Diencephalon (tissue), 2 donors: Measurements from ENCODE around the genes AKAP3 and PLEKHG6.

GRCh38 chr12:4647895-4648420 lies 893 bp downstream of the AKAP3 start:
- RAMPAGE, long total RNA: no peak

DNA sequence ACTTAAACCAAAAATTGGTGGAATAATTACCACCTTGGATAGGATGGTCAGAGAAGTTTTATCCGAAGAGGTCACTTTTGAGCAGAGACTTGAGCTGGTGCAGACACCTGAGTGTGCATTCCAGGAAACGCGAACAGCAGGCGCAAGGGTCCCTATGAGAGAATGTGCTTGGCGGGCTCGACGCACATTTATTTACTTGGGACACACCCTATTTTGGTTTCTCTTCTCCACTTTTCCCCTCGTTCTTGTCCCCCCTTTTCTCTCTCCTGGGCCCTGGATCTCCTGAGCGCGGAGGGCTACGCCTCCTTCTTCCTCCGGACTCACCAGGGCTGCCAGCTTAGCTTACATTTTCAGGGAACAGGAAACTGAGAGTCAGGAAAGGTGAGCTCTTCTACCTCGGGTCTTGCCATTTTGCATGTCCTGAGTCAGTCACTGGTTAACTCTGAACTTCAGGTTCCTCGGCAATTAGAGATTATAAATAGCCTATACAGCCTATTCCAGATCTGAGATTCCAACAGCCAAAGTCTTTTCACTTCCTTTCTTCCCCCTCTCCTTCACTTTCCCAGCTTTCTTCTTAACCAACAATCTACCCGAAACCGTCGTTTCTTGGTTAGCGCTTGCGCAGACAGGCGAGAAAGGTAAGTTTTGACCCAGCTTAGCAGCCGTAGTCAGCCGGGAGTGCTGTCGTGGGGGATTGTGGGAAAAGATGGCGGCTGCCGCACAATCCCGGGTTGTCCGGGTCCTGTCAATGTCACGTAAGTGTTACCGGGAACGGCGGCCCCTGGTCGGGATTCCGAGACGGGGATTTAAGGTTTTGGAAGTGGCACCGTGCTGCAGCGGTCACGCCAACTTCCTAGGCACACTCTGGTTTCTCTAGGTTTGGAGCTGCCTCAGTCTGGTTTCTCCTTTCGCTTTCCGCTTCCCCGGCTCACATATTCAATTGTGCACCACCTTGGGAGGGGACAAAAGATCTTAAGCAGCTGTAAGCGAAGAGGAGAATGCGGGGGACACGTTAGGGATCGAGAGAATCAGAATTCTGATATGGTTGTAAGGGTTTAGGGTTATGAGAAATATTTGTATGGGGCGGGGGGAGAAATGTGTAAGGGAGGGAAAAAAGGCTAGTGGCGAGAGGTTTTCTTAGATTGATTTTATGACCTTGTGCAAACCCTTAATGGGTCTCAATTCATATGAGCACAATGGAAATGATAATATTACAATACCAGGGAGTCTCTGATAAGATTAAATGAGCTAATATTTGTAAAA lies at the start of gene AKAP3:
Gene AKAP3, minus strand, starts transcription at position 631 of the 1,263 bp plus-strand sequence.
- RAMPAGE, long total RNA: start-site peak on the plus strand centred at position 717 of the sequence, 43 bp wide, 831 and 620 reads in 2 replicates

GRCh38 chr12:4719036-4719461 lies 1.2 kb upstream of the GALNT8 start:
- RAMPAGE, long total RNA: no peak

DNA sequence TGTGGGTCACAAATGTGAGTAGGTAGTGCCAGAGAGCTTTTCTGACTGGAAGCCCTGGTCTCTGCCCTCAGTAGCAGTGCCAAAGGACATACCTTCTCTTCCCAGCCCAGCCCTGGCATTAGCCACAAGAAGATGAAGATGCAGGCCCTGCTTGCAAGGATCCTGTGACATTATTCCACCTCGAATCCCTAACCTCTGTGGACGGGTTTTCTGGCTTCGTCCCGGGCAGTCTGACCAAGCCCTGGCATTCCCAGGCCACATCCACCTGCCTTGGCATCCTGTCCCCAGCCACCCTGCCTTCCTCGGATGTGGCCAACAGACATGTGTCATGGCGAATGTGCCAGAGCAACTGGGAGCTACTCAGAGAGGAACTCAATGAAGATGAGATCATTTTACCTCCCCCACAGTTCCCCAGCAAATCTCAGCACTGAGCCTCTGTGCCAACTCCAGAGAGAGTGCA lies 33.6 kb upstream of the KCNA5 start:
- RAMPAGE, long total RNA: no peak

DNA sequence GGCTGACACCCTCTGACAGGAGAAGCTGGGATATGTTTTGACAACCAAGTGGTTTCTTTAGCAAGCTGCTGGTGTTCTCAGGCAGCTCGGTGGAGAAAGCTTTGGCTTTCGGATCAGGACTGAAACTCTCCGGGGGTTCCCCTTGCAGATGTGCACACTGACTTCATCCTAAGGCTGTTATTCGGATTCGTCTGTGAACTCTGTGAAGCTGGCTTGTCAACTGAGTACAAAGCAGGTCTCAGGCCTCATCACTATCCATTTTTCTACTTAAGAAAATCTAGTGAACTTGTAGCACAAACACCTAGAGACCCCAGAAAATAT lies 15.8 kb downstream of the KCNA5 start:
- RAMPAGE, long total RNA: no peak

- RAMPAGE, long total RNA: no peak
These were observed 22.9 kb upstream of the ANO2 start for GRCh38 chr12:5967874-5968409.

DNA sequence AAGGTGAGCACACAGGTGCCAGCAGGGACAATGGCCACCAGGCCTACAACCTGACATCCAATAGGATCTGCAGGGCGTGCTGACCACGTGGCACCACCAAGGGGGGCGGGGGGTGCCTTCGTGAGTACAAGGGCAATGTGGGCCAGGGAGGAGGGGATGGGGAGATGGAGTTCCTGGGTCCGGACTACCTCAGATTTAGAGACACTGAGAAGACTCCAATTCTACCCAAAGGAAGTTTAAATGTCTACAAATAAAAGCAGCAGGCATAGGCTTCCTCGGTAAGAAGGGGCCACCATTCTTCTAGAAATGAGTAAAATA lies 71.8 kb upstream of the ANO2 start:
- RAMPAGE, long total RNA: no peak

DNA sequence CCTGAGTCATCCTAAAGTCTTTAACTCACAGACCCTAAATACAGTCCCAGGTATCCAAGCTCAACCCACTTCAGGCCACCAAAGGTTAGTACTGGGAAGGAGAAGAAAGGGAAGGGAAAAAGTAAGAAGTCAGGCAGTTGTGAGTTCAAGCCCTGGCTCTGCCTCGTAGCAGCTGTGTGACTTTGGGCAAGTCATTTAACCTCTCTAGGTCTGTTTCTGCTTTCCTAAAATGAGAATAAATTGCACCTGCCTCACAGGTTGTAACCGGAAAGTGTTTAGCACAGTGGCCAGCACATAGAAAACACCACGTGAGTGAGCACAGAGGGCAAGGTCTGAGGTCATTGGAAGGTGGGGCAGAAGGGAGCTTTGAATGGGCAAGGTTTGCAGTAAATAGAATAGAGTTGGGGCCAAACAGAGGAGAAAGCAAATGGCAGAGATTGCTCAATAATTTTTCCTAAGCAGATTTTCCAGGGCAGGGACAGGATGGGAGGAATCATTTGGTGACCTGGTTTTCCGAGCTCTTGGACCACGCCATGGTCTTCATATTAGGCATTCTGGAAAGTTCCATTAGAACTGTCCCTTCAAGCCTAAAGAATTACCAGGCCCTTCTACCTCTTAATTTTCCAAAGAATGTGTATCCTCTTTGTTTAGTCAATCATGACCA lies 54.0 kb downstream of the VWF start:
- RAMPAGE, long total RNA: no peak

DNA sequence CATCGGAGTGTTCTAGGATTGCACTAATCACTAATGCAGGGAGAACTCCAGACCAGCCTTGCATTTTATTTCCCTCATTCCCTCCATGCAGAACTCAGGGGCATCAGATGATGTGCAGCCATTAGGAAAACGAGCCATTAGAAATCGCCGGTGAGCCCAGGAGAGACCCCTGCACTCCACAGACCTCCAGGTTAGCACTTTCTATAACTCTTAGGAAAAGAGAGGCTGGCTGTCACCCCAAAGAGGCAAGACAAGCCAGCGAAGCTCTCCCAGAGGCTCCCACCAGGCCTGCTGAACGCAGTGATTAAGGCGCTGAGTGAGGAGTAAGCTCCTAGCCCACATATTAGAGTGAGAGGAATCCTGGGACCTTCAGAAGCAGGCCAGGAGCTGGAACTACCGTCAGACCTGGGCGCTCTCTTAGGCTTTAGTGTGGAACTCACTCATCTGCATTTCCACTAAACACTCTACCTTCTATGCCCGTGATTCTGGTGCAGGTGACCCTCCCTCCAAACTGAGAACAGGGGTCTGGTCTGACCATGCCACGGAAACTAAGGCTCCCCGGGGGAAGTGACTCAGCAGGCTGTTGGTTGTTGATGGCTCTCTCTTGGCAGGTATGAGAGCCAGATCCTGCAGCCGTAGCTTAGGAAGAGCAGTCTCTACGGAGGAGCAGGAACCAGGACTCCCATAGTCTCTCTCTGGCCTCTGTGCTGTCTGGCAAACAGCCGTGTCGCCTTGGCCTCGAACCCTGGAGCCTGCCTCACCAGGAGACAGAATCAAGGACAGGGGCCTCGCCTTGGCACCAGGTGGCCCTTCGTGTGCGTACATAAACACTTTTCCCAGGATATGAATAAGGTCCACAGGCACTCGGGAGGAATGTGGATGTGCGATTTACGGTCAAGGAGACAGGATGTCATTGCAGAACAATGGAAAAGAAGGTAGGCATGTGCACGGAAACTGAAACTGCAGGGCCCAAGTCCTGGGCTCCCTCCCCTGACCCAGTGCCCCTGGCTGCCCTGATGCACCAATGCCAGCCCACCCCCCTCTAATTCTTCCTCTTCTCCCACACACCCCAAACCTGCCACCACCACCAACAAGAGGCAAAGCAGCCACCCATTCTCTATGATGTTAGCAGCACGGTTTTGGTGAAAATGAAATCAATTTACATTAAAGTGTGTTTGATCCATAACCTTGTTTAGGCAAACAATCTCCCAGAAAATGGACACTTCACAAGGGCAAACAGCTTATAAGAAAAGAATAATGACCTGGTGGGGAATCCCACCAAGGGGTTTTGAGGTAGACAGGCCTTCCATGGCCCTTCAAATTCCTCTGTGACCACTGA lies 8.0 kb downstream of the VWF start:
- RAMPAGE, long total RNA: no peak

DNA sequence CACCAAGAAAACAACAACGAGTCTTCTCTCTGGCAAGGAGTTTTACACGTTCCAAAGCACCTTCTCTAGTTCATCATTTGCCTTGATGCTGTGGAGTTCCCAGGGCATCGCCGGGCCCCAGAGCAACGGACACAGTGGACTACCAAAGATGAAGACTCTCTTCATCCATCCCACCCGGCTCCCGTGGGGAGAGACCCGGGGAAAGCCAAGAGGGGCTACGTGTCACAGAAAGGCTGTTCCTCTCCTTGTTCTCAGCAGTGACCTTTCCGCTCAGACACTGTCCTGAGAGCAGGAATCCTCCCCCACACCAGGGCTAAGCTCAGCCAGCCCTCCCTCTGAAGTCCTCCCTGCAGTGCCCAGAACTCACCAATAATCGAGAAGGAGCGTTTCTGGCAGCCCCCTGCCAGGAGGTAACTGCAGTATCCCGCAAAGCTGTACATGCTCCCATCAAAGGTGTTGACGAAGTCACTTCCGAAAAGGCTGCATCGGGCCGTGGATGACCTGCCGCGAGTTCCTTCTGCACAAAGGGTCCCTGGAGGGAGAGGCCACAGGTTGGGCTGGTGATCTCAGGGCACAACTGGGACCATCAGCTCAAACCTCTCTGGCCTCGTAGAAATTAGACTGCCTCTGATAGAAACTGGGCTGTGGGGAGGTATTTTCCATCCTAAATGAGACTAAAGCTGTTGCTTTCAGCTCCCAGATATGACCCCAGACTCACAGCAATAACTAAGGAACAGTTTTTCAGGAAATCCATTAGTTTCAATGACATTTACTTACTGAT lies 3.5 kb downstream of the VWF start:
- RAMPAGE, long total RNA: no peak

DNA sequence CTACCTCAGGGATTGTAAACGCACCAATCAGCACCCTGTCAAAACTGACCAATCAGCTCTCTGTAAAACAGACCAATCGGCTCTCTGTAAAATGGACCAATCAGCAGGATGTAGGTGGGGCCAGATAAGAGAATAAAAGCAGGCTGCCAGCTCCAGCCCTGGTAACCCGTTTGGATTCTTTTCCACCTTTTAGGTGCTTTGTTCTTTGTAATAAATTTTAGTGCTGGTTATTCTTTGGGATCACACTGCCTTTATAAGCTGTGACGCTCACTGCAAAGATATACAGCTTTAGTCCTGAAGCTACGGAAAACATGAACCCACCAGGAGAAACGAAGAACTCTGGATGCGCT lies 8.9 kb upstream of the VWF start:
- RAMPAGE, long total RNA: no peak

GRCh38 chr12:6167114-6167666 lies 33.0 kb upstream of the CD9 start:
- RAMPAGE, long total RNA: no peak

DNA sequence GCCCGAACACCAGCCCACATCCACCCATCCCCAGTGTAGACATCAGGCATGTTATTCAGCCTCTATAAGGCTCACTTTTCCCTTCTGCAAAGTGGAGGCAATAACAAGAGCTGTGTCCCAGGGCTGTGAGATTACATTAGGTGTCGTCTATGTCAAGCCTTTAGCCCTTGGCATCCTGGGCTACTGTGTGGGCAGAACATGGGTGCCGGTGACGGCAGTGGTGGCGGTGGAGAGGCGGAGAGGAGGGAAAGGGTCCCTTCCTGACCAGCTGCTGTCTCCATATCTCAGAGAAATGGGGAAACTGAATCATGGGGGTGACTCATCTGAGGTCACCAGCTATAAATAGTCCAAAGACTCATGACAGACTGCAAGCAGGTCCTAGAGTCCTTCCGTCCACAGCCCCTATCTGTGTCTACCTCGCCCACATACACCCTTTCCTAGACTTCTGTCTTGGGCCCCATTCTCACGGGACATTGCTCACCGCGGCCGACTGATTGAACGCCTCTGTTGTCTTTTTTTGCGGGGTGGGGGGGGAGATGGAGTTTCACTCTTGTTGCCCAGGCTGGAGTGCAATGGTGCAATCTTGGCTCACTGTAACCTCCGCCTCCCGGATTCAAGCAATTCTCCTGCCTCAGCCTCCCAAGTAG lies 32.4 kb upstream of the CD9 start:
- RAMPAGE, long total RNA: no peak

GRCh38 chr12:6172147-6172709 lies 28.0 kb upstream of the CD9 start:
- RAMPAGE, long total RNA: no peak

- RAMPAGE, long total RNA: no peak
These were observed 29.7 kb downstream of the CD9 start for GRCh38 chr12:6229866-6230385.

DNA sequence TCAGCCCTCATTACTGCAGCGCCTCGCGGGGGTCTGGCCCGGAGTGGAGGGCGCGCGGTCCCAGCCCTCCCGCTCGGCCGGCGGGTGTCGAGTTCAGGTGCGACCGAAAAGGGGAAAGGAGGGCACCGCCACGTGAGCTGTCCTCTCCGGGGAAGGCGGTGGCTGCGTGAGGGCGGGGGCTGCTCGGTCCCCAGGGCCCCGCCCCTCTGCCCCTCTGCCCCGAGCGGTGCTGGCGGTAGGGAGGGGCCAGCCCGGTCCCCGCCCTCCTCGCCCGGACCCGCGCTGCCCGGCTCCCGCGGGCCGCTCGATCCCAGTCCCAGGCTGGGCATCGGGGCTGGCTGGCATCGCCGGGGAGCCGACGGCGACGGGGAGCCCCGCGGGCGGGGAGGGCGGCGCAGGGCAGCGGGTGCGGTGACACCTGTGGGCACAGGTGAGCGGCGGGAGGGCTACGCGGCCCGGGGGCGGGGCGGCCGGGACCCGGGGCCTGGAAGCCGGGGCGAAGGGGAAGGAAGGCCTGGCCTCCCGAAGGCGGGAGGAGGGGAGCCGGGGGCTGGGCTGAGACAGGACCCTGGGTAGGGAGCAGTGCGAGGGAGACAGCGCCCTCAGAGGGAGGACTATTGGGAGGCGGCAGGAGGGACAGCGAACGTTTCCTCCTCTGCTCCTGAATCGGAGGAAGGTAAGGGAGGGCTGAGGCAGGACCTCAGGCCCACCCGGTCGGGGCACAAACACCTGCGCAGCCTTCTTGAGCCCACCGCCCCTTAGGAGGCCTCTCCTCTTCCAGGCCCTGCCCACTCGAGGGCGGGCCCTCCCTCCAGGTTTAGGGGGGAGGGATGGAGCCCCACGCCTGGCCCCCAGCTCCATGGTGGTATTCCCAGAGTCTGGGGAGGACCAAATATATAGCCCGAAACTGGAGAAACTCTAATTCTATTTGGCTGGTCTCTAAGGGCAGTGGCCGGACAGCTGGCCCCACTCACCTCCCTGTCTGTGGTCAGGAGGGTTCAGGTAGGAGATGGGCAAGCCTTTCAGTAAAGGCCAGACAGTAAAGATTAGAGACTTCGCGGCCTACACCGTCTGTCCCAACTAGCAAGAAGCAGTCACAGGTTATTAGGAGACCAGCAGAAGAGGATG lies at the start of gene PLEKHG6:
Gene PLEKHG6, plus strand, starts transcription at position 264 of the 1,128 bp plus-strand sequence.
- RAMPAGE, long total RNA: no peak

DNA sequence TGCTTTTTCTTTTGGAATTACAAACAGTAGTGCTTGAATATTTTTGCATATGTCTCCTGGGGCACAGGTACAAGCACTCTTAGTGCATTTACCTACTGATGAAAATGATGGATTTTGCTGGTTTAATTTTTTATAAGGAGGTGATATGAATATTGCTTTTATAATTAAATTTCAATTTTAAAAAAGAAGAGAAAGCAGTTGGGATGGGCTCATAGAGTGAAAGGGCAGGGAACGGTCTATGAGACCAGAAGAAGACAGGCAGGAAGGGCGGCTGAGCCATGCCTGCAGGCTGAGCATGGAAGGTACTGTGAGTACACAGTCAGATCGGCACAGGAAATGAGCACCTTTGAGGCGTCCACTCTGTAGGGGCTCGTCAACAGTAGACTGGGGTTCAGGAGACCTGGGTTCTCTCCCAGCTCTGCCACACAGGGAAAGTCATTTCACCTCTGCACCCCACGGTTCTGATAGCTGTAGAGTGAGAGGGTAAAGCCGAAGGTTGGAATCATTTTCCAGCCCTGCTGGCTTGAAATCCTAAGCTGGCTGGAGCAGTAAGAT lies 10.7 kb upstream of the CD27 start:
- RAMPAGE, long total RNA: no peak

GRCh38 chr12:6470106-6470516 lies 366 bp downstream of the VAMP1 start:
- RAMPAGE, long total RNA: no peak

- RAMPAGE, long total RNA: no peak
These were observed 7.7 kb downstream of the NCAPD2 start for GRCh38 chr12:6501226-6502293.

GRCh38 chr12:6510121-6510753 lies 16.3 kb downstream of the NCAPD2 start:
- RAMPAGE, long total RNA: start-site peak on the plus strand at chr12:6510221-6510263, 256 and 504 reads in 2 replicates